Heart right ventricle (tissue), 2 donors: ENCODE data around the genes USP9Y, UTY, DAZ1, DAZ3 and DAZ4.

DNA sequence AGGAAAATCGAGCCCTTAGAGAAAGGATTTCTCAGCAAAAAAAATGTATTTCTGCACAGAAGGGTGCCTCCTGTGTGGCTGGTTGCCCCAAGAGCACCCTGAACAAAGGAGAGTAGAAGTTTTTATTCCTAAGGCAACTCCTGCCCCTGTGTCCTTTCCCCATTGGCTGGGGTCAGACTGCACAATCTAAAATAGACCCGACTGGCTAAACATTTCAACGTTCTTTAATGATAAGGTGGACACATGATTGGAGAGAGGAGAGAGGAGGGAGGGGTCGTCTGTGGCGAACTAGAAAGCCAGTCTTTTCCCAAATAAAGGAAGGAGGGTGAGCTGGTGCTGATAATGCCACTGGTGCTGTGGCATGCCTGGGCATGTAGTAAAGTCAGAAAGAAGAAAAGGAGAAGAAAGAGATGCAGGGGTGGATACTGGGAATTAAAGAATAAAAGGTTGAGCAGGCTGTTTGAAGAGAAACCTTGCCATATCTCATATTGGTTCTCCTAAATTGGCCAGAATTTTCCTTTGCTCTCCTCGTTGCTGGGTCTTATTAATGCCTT, 367.9 kb upstream of the AMELY start:
- PRO-cap, 2 experiments: no peak in any of the 2 experiments

GRCh38 chrY:7326117-7326832, 414.7 kb upstream of the AMELY start:
- PRO-cap, 2 experiments: no peak in any of the 2 experiments

DNA sequence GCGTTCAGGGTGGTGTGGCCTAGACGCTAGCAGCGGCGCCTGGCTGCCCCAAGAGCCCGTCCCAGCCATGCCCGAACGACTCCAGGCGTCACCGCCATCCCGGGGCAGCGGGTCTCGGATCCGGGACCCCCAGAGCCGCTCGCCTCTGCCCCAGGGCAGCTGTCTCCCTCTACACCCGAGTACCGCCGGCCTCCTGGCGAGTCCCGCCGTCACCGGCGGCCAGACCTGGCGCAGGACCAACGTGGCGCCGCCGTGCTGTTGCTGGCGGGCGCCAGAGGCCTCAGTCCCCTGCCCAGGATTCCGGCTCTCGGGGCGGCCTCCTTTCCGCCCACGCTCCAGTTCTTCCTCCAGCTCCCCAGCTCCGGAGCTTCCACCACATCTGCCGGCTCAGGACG, 565.3 kb downstream of the TSPY10 start:
- PRO-cap, 2 experiments: no peak in any of the 2 experiments

- PRO-cap, 2 experiments: no peak in any of the 2 experiments
Measured at GRCh38 chrY:12600447-12600790, 100.6 kb upstream of the USP9Y start.

- PRO-cap, 2 experiments: no peak in any of the 2 experiments
Measured at GRCh38 chrY:12700993-12701370, at the start of gene USP9Y. USP9Y (plus strand) TSS chrY:12701231.

DNA sequence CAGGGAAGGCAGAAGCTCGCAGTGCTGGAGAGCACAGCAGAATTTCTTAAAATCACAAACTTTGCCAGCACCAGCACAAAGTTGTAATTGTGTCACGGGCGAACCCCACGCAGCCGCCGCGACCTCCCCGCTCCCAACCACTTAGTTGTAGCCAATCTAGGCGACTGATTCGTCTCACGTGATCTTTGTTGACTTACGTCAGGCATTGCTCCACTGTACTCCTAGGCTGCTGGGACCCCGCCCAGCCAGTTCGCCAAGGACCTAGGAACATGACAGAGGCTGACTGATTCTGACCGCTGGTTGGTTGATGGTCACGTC, at the start of gene UTY:
TSS of gene UTY (minus strand) at position 166 of the 318 bp plus-strand sequence.
- PRO-cap, 2 experiments: peak in 1 of 2 experiments; most common plus-strand start position 248 of the sequence (in 1); most common minus-strand start position 149 of the sequence (in 1)

- PRO-cap, 2 experiments: no peak in any of the 2 experiments
Measured at GRCh38 chrY:14201376-14201893, 145.4 kb downstream of the VCY1B start.

GRCh38 chrY:14340651-14341178, 183.6 kb upstream of the NLGN4Y start:
- PRO-cap, 2 experiments: no peak in any of the 2 experiments

DNA sequence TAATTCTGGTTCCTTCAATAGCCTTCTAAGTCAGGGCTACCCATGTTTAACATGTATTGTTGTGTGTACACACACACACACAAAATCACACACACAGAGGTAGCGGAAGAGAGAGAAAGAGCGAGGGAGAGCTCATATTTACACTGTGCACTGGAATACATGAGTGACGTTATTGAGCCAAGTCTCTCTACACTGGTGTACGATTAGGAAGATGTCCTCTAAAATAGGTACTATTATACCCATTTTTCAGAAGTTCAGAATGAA, 1343.0 kb downstream of the NLGN4Y start:
- PRO-cap, 2 experiments: no peak in any of the 2 experiments

DNA sequence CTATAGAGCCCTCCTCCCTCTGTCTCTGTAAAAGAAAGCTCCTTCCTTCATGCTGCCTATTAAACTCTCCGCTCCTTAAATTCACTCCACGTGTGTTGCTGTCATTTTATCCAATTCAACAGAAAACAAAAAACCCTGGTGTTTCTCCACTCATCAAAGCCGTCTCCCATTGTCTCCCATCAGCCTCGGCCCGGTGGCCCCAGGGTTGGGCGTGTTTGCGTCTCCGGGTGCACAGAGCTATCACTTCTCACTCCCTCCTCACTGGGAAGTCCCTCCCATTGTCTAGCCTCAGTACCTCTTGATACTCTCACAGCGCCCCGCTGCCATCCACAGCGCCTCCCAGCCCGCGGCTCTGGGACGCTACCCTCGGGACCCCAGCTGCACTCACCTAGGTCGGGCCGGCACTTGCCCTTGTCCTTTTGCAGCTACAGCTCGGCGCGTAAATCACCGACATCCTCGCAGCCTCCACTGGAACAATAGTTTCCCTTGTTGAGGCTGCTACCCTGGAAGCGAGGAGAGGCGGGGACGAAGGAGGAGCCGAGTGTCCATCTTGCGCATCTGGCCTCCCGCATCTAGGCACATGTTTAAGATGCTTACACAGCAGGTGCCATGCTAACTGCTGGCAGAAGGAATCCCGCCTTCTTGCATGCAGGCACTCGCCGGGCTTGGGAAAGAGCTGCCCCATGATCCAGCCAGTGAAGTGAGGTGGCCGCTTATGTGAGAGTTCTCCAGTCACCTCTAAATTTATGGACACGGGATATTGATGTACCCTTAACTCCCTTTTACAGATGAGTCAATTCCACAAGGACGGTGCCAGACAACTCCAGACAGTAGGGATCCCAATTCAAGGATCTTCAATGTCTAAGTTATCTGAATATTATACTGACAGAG, 269.5 kb upstream of the HSFY2 start:
- PRO-cap, 2 experiments: no peak in any of the 2 experiments

GRCh38 chrY:19067745-19068565, 294.4 kb upstream of the HSFY2 start:
- PRO-cap, 2 experiments: no peak in any of the 2 experiments

GRCh38 chrY:21371930-21372146, 139.3 kb upstream of the RBMY1B start:
- PRO-cap, 2 experiments: no peak in any of the 2 experiments

GRCh38 chrY:23198946-23199409, at the start of gene DAZ1:
DAZ1 (minus strand) TSS chrY:23199008.
- PRO-cap, 2 experiments: no peak in any of the 2 experiments

GRCh38 chrY:24813322-24813565, at the start of gene DAZ3:
DAZ3 (minus strand) TSS chrY:24813393.
- PRO-cap, 2 experiments: no peak in any of the 2 experiments

DNA sequence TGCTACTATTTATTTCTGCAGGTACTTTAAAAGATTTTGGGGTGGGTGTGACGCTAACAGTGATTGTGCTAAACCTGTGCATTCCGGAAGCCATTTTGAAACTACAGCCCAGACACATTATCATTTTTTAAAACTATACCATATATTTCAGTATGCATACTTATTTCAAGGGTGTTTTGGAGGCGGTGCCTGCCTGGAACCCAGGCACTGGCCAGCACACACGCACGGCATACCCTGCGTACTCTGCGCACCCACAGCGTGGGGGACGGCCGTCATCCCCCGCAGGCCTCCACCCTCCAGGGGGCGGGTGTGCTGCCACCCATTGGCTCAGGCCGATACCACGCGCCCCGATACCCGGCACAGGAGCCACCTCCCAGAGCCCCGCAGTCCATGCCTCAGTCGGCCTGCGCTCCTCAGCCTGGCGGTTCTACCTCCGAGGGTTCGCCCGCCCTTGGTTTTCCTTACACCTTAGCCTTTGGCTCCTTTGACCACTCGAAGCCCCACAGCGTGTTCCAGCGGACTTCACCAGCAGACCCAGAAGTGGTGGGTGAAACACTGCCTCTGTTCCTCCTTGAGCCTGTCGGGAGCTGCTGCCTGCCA, at the start of gene DAZ4:
TSS of gene DAZ4 (plus strand) at position 398 of the 600 bp plus-strand sequence.
- PRO-cap, 2 experiments: no peak in any of the 2 experiments

GRCh38 chrY:26409355-26409933, 787.5 kb downstream of the CDY1 start:
- PRO-cap, 2 experiments: no peak in any of the 2 experiments